ENCODE measurements around the genes LCE3E, LCE3C, LCE2C, LCE2A, S100A9, S100A14 and SNAPIN.

GRCh38 chr1:151982722-151983496 lies 10.8 kb downstream of the S100A10 start:
- PRO-cap = no peak

- PRO-cap = no peak
These were observed 5.5 kb downstream of the S100A10 start for GRCh38 chr1:151988215-151988575.

GRCh38 chr1:152031299-152032308 lies 5.2 kb downstream of the S100A11 start:
- PRO-cap = no peak

DNA sequence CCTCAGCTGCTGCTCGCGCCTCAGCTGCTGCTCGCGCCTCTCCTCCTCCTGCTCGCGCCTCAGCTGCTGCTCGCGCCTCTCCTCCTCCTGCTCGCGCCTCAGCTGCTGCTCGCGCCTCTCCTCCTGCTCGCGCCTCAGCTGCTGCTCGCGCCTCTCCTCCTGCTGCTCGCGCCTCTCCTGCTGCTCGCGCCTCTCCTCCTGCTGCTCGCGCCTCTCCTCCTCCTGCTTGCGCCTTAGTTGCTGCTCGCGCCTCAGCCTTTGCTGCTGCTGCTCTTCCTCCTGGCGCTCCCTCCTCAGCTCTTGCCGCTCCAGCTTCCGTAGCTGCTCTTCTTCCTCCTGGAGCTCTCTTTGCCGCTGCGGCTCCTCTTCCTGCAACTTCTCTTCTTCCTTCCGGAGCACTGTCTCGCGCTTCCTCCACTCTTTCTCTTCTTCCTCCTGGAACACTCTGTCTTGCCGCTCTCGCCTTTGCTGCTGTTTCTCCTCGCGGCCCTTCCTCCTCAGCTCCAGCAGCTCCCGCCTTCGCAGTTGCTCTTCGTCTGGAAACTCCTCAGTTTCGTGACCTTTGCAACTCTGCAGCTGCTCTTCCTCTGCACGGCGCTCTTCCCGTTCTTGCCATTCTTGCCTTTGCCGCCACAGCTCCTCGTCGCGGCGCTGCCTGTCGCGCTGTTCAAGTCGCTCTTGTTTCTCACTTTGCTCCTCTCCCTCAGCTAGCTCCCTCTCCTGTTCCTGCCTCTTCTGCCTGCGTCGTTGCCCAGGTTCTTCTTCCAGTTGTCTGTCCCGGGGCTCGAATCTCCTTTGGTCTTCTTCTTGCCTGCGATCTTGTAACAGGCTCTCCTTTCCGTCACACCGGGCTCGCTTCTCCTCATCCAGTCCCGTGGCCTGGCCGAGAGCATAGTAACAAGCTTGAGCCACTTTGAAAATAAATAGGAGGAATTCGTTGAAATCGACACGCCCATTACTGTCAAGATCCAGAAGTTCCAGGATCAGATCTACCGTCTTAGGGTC lies 2.9 kb downstream of the TCHH start:
- PRO-cap = no peak

GRCh38 chr1:152459775-152460507 lies 45.9 kb upstream of the CRNN start:
- PRO-cap = no peak

DNA sequence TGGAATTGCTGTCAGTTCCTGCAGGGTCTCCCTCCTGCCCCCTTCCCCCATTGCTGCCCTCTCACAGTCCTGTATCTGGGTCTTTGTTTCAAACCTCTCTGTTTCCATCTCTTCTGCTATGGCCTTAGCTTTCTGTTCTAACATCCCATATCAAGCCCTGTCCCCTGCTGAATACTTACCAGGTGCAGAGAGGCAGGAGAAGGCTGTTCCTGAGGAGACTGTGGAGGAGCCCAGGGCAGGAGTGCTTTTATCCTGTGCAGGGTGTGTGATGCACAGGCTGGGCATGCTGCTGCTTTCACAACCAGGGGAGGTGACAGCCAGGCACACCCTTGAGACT lies at the start of gene LCE3E:
LCE3E (minus strand) TSS at position 222 of the 337 bp plus-strand sequence.
- PRO-cap = no peak

DNA sequence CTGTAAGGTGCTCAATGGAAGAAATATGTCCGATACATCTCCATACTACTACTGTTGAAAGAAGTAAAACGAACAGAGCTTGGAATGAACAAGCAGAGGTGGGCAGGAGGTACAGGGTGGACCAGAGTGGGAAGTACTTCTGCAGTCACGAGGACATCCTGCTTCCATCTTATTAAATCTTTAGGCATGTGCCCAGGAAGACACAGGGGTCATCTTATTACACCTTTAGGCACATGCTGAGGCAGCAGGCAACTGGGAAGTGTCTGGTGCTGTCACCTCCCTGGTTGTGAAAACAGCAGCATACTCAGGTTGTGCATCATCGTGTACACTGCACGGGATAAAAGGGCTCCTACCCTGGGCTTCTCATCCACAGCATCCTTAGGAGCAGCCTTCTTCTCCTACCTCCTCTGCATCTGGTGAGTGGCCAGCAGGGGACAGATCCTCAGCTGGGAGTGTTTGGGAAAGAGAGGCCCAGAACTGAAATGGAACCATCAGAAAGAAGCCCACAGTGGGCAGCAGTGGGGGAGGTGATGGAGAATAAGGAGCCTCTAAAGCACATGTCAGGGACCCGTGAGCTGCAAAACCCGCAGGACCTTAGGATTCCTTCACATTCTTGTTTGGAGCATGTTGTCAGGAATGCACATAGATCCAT lies at the start of gene LCE3C:
LCE3C (plus strand) TSS at position 366 of the 652 bp plus-strand sequence.
- PRO-cap = no peak

DNA sequence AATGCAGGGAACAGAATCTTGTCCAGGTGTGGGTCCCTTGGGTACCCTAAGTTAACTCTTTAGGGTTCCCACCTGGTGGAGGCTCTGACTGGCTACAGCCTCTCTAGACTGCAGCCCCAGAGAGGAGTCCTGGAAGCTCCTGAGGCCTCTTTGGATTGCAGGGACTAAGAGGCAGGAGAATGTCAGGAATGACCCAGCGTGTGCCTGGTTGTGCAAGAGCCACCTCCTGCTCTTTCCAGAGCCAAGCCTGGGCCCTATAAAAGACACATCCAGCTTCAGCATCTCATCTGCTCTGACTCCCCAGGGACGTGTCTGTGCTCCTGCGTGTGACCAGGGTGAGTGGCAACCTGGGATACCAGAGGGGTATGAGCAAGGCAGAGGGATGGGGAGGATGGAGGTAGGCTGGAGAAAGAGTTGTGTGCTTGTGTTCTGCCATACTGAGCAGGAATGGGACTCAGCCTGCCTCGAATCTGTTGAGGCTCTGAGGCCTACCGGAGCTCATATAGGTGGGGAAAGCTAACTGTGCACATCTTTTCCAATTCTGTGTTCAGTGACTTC lies at the start of gene LCE2C:
LCE2C (plus strand) TSS at position 286 of the 558 bp plus-strand sequence.
- PRO-cap = no peak

GRCh38 chr1:152698015-152698502 lies at the start of gene LCE2A:
Gene LCE2A (plus strand): TSS chr1:152698345.
- PRO-cap = no peak

- PRO-cap = no peak
These were observed 292 bp downstream of the SPRR5 start for GRCh38 chr1:152947238-152947758.

- PRO-cap = no peak
These were observed 2.0 kb downstream of the SPRR3 start for GRCh38 chr1:153003517-153004001.

DNA sequence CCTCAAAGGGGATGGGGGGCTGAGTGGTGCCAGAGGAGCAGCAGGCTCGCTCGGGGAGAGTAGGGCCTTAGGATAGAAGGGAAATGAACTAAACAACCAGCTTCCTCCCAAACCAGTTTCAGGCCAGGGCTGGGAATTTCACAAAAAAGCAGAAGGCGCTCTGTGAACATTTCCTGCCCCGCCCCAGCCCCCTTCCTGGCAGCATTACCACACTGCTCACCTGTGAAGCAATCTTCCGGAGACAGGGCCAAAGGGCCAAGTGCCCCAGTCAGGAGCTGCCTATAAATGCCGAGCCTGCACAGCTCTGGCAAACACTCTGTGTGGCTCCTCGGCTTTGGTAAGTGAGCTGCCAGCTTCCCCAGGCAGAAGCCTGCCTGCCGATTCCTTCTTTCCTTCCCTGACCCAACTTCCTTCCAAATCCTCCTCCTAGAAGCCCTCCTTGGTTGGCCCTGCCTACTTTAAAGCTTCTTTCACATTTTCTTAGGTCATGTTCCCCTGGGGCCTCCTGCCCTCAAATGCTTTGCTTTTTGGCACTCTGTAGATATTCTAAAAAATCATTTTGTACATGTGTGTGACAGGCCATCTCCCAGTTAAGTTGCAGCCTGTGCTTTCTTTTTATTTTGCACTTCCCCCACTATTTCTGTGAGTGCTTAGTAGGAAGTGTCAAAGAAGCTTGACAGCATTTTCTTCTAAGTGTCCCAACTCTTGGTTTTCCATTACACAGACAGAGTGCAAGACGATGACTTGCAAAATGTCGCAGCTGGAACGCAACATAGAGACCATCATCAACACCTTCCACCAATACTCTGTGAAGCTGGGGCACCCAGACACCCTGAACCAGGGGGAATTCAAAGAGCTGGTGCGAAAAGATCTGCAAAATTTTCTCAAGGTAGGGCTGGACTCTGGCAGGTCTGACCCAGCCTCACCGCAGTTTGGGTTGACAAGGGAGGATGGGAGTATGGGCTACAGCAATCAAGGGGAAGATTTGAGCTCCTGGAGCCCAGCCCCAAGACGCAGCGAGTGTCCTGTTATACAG lies at the start of gene S100A9:
S100A9 (plus strand) TSS at position 310 of the 1,036 bp plus-strand sequence.
- PRO-cap = no peak

GRCh38 chr1:153533620-153534220 lies 2.1 kb downstream of the S100A6 start:
- PRO-cap = no peak

DNA sequence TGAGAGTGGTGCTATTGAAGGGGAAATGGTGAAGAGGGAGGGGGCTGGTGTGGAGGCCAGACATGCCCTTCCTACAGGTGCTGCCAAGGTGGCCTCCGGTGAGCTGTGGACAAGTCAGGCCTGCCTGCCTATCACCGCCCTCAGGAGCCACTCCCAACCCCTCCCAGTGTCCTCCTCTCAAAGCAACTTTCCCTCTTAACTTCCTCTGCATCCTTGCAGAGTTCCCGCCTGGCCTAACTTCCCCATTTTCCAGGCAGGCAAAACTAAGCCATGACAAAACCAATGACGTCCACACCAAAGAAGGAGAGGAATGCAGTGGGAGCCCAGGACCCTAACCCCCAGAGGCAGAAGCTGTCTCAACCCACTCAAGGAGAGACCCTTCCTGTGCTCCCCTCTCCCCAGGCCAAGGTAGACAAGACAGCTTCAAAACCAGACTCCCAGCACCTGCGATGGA lies 948 bp upstream of the S100A6 start:
- PRO-cap = no peak

- PRO-cap = no peak
These were observed 1.2 kb downstream of the S100A4 start for GRCh38 chr1:153544363-153544921.

- PRO-cap = no peak
These were observed at the start of gene S100A14 for GRCh38 chr1:153616067-153617067. Gene S100A14 (minus strand): TSS chr1:153616325.

DNA sequence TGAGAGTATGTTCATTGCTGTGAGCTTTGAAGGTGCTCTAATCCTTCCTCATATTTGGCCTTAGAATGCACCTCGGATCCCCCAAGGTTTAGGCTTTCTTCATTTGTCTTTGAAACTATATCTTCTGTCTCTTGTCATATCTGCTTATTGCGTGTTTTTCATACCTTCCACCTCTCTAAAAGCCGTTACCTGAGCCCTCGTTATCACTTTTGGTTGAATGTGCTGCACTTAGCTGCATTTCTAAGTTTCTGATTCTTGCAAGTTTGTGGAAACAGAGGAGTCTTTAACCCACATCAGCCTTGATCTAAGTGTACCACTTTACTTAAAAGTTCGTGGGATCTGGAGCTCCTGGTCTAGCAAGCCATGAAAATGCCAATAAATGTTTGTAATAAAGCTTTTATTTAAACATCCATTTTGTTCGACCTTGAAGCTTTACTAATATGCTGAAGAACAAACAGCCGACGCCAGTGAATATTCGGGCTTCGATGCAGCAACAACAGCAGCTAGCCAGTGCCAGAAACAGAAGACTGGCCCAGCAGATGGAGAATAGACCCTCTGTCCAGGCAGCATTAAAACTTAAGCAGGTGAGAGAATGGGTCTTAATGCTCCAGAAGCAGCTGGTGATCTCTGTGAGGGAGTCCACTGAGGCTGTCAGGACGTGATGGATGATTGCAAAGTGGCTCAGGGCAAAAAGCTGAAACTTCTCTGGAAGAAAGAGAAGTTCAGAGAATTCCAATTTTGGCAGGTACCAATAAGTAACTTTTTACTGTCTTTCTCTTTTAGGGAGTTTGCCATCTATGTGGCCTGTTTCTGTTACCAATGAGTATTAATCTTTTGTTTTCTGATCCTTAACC lies 4.2 kb downstream of the CHTOP start:
- PRO-cap = no peak

DNA sequence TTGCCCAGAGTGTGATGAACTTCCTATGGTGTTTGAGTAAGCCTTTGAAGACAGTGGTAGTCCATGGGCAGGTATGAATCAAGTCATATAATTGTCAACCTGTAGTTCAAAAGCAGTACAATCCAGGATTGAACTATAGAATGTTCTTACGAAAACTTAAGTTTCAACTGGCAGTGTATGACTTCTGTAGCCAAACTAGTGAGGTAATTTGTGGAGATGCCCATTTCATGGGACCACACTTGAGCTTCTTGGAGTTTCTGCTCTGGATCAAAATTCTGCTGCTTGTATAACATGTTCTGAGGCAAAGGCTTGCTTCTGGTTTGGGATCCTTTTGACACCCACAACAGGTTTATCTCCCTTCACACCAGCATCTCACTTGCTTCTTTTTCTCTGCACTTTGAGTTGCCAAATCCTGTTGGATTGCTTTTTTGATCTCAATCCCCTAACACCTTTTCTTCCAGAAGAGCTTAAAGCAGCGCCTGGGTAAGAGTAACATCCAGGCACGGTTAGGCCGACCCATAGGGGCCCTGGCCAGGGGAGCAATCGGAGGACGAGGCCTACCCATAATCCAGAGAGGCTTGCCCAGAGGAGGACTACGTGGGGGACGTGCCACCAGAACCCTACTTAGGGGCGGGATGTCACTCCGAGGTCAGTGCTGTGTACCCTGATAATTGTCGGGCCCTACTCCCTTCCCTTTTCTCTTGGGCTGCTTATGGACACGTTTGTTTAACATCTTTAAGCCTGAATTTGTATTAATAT lies 8.1 kb downstream of the CHTOP start:
- PRO-cap = no peak

DNA sequence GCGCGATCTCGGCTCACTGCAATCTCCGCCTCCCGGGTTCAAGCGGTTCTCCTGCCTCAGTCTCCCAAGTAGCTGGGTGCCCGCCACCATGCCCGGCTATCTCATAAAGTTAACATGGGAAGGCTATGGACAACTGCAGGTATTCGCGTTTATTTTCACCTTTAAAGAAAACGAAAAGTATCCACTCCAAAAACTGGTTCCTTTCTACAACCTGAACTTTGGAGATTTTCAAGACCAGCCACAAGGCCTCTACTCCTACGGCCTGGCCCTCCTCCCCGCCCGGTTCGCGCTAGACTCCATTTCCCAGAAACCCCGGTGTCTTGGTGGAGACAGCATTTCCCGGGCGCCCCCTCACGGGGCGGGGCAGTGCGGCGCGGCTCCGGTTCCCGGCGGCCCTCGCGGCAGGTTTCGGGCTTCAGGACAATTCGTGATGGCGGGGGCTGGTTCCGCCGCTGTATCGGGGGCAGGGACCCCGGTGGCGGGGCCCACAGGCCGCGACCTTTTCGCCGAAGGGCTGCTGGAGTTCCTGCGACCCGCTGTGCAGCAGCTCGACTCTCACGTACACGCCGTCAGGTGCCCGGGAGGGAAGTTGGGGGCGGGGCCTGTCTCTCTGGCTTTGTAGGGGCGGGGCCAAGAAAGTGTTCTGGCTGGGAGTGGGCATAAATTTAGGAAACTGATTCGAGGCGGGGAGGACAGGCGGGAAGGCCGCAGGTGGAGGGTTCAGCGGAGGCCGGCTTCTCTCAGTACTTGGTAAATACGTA lies at the start of gene SNAPIN:
SNAPIN (plus strand) TSS at position 390 of the 761 bp plus-strand sequence.
- PRO-cap = bidirectional peak, plus-strand start at position 404 of the sequence, minus-strand start at position 281 of the sequence; bidirectional peak, plus-strand start at position 676 of the sequence, minus-strand start at position 575 of the sequence

DNA sequence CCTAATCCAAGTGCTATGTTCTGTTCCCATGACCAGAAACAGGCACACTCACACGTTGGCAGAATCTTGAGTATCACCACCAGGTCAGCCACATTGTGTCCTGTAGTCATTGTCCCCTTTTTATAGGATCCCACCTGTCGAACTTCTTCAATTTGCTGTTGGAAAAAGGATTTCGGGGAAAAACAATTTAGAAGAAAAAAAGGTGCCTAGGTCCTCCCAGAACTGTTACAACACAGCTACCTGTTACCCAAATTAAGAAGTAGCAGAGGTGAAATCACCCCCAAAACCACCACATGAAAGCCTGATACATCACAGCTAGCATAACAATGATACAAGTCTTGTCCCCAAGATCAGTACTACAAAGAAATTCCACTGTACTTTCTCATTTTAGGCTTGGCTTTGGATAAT lies 3.3 kb downstream of the ILF2 start:
- PRO-cap = no peak

All from NALM6 (cell line).